ENCODE results near the gene PKIB.

DNA sequence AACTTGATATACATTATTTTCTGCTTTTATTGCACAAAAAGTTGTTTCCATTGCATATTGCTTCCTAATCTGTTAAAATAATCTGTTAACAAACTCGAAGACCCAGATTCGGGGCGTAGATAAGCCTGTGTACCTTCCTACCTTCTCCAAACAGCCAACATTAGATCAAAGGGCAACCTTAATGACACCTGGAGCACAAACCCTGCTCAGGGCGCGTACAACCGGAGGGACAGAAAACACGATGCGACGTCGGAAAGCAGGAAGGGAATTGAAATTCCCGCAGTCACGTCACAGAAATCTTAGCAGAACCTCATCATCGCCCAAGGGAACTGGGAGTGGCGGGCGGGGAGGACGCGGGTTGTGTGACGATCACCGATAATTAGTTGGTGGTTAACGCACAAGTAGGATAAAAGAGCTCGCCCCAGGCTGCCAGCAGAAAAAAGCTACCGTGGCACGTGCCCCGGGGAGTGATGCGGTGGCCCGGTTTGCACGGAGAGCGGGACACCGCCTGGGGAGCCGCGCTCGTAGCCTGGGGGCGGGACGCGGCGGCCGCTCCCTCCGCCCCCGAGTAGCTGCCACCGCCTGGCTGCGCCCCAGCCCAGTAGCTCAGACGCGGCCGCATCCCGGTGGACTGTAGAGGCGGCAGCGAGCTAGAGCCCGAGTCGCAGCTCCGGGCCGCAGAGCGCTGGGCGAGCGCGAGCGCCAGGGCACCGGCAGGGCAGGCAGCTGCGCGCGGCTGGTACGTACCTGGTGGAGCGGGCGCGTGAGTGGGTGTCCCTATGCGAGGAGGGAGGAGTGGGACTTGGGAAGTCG lies at the start of gene PKIB:
Gene PKIB (plus strand): TSS at position 609 of the 813 bp plus-strand sequence.
- PRO-cap, result unidirectional peak, plus-strand start at position 334 of the sequence; unidirectional peak, plus-strand start at position 609 of the sequence

DNA sequence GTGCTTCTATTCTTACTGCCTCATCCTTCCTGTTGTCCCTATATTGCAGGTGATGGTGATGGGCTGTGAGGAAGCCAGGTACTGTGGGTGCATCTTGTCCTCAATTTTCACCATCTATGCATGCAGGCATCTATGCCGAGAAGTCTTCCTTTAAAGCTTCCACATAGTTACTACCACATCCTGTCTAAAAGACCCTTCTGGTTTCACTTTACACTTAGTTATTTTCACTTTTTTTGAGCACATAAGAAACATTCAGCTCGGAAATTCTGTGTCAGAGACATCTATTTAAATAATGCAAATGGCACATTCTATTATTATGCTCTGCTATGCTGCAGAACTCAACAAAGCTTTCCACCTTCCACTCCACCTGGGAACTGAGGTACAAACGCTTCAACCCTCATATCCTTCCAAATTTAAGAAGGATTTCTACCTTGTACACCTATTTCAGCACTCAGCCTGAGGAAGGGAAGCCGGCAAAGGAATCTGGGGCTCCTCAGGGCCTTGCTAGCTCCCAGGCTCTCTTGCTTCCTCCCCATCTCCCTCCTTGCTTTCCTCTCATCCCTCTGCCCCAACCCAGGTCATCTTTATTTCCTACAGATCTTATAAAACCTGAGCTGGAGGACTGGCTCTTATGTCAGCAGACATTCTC lies 28.1 kb upstream of the FABP7 start:
- PRO-cap, result no peak

DNA sequence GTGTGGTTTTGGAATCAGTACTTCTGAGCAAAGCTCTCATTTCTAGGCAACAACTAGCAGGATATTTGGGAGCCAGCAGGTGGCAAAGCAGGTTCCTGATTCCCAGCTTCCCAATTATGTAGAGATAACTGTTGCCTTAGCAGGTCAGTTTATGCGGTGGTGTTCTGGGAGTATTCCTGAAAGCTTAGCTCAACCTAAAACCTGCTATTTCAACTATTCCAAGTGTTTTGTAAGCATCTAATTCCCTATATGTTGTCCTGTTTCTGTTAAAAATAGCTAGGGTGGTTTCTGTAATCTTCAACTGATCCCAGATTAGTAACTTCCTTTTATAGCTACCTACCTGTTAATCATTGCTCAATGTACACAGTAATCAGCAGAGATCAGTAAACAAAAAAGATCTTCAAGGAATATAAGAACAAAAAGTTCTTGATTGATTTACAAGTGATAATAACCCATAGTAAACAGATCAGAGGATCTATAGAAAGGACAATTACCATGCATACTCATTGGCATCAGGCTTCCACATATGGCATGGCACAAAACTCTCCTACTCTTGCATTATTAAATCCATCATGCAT lies 8.4 kb upstream of the FABP7 start:
- PRO-cap, result no peak

- PRO-cap, result no peak
Measured at GRCh38 chr6:123439392-123440050, 197.2 kb downstream of the TRDN start.

- PRO-cap, result no peak
Measured at GRCh38 chr6:124244340-124244786, 440.7 kb downstream of the NKAIN2 start.

DNA sequence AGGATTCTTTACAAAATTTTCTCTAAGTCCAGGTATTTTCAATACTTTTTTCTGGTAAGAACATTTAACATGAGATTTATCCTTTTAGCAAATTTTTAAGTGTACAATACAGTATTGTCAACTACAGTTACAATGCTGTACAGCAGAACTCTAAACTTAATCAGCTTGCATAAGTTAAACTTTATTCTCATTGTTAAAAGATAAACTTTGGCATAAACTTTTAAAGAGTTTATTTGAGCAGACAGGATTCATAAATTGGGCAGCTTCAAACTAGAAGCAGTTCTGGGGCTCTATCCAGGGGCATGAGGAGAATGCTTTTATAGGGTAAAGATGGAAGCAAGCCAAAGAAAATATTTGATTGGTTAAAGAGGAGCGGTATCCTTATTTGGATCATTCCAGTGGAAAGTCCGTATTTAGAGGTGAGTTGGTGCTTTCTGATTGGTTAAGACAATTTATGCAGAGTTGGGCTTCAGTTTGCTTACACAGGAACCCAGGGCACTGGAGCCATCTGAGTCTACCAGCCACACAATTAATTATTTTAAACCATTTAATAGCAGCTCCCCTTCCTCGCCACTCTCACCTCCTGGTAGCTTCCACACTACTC lies 38.0 kb upstream of the RNF217 start:
- PRO-cap, result no peak

- PRO-cap, result no peak
Measured at GRCh38 chr6:125104412-125105037, 49.0 kb upstream of the TPD52L1 start.

- PRO-cap, result no peak
Measured at GRCh38 chr6:125123489-125124622, 29.7 kb upstream of the TPD52L1 start.

GRCh38 chr6:125273572-125274644 lies 27.9 kb downstream of the HDDC2 start:
- PRO-cap, result no peak

DNA sequence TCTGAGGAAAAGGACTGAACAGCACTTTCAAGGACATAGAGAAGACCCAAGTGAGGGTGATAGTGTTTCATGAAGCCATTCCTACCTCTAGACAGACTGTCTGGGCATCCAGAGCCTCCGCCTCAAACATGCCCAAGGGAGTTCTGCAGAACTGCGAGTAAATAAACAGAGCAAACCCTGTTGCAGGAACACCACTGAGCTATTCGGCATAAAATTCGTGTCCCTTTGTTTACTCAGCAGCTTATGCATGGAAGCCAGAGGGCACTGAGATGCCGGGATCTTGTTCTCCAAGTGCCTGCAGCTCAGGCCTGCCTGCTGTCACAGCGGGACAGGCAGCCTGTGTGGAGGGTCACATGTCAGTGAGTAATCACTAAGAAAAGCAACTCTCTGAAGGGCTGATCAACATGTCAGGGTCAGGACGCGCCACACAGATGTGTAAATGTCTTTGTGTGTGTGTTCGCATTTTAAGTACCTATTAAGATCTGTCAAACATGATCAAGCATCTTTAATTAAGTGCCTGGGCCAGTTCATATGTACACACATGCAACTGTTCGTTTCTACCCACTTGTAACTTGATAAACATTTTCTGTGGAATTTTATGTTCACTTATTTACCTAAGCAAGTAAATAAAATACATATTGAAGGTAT lies 164.8 kb upstream of the HEY2 start:
- PRO-cap, result no peak

- PRO-cap, result no peak
Measured at GRCh38 chr6:125906885-125907199, 49.7 kb upstream of the HINT3 start.

DNA sequence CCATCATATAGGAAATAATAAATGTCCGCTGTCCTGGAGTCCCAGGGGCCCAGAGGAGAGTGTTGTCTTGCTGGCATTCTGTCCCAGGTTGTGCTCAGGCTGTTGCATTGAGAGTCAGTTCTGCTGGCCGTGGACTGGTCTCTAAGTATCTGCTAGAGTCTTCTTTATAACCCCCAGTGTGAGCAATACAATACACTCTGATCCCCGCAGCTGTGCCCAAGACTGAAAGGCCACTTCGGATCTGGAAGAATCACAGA lies 38.4 kb upstream of the HINT3 start:
- PRO-cap, result no peak

- PRO-cap, result no peak
Measured at GRCh38 chr6:125950230-125950713, 6.3 kb upstream of the HINT3 start.

DNA sequence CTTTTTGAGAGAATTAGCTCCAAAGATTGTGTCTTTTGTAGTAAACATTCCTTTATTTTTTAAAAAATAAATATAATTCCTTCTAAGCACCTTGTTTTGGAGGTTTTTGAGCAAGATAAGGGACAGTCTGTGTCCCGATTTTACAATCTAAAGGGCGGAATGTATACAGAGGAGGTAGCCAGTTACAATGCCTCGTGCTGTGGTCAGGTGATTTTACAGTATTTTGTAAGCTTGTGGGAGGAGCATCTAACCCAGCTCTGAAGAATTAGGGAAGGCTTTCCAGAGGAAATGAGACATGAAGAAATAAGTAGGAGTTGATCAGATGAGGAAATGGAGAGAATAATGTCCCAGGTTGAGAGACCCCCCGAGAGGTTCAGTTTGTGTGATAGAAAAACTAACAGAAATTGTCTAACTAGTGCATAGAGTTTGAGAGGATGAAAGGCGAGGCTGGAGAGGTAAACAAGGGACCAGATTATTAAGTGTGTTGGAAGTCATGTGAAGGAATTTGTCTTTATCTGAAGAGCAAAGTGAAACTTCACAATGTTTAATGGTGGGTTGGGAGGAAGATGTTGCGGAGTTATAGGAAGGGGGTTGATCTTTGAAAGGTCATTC lies 1.4 kb downstream of the HINT3 start:
- PRO-cap, result no peak

GRCh38 chr6:126076907-126077771 lies 90.8 kb downstream of the TRMT11 start:
- PRO-cap, result no peak

GRCh38 chr6:126199400-126199830 lies 140.5 kb upstream of the CENPW start:
- PRO-cap, result no peak

- PRO-cap, result no peak
Measured at GRCh38 chr6:127198393-127199085, 68.1 kb upstream of the RNF146 start.

GRCh38 chr6:127267006-127268085 lies 682 bp downstream of the RNF146 start:
- PRO-cap, result no peak

DNA sequence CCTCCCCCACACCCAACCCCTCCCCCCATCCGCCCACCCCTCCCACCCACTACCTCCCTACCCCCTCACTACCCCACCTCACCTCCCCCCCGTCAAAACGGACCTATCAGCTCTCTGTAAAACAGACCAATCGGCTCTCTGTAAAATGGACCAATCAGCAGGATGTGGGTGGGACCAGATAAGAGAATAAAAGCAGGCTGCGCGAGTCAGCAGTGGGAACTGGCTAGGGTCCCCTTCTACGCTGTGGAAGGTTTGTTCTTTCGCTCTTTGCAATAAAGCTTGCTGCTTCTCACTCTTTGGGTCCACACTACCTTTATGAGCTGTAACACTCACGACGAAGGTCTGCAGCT lies 37.0 kb upstream of the ECHDC1 start:
- PRO-cap, result no peak

DNA sequence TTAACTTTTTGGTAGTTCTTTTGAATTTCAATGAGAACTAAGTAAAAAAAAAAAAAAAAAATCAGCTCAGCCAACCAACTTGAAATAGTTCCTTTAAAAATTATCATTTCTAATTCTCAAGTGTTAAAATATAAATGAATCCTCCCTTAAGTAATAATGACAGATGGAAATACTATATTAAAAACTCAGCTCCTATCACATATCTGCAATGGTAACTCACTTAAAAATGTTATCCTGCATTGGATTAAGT lies 31.2 kb upstream of the C6orf58 start:
- PRO-cap, result unidirectional peak, plus-strand start at position 58 of the sequence

Data from duodenum (tissue), 1 donor.